Neural progenitor cell (in vitro differentiated cells): ENCODE measurements around the gene PIM3.

DNA sequence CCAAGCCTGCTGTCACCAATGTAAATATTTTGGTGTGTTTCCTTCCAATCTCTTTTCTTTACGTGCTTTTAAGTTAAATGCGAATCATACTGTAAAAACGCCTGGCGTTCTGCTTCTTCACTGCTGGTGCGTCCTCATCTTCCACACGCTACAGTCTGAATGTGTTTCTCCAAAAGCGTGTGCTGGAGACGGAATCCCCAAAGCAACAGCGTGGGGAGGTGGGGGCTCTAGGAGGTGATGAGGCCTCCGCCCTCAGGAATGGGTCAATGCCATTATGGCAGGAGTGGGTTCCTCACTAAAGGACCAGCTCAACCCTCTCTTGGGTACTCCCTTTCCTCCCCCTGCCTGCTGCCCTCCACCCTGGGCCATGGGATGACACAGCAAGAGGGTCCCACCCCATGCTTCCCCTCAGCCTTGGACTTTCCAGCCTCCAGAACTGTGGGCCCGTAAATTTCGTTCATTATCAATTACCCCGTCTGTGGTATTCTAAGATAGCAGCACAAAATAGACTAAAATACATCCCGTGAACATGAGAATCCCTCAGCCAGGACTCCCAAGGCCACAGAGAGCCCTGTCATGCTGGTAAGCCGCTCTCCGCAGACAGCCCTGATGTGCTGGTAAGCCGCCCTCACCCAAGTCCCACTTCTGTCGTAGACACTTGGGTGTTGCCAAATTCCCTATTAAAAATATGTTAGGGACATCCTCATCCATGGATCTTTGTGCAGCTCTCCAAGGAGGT is 220.5 kb downstream of the BRD1 start:
- RAMPAGE, long total RNA, result no peak

- RAMPAGE, long total RNA, result no peak
Observed at GRCh38 chr22:49620321-49621006, 207.2 kb downstream of the BRD1 start.

GRCh38 chr22:49621769-49622220 is 205.9 kb downstream of the BRD1 start:
- RAMPAGE, long total RNA, result no peak

- RAMPAGE, long total RNA, result no peak
Observed at GRCh38 chr22:49657253-49658229, 170.1 kb downstream of the BRD1 start.

DNA sequence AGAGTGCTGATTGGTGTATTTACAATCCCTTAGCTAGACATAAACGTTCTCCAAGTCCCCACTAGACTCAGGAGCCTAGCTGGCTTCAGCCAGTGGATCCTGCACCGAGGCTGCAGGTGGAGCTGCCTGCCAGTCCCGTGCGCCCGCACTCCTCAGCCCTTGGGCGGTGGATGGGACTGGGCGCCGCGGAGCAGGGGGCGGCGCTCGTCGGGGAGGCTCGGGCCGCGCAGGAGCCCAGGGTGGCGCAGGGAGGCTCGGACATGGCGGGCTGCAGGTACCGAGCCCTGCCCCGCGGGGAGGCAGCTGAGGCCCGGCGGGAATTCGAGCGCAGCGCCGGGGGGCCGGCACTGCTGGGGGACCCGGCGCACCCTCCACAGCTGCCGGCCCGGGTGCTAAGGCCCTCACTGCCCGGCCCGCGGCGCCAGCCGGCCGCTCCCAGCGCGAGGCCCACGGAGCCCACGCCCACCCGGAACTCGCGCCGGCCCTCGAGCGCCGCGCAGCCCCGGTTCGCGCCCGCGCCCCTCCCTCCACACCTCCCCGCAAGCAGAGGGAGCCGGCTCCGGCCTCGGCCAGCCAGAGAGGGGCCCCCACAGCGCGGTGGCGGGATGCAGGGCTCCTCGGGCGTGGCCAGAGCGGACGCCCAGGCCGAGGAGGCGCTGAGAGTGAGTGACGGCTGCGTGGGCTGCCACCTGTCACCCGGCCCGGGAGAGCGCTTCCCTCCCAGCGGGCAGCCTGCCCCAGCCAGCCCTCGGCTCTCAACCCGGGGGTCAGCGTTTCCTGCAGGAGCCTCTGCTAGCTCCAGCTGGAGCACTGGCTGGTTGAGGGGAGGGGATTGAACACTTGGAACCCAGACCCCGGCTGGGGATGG is 157.4 kb downstream of the BRD1 start:
- RAMPAGE, long total RNA, result no peak

DNA sequence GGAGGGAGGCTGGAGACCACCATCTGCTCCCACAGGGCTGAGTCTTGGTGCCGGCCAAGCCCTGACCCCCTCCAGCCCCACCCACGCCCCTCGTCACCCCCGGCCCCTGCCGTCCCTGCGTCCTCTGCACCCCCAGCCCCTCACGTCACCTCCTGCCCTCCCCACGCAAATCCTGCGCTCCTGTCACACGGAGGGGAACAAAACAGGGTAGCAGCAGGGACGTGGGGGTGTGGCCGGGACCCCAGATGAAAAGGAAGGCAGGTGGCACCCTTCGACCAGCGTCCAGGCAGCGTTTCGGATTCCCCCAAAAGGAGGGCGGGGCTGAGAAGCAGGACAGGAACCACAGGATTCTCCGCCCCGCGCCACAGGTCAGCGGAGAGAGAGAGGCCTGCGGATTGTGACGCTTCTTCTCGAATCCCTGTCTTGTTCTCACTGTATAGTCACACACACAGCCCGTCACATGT is 156.7 kb downstream of the BRD1 start:
- RAMPAGE, long total RNA, result no peak

- RAMPAGE, long total RNA, result no peak
Observed at GRCh38 chr22:49824714-49825094, 3.0 kb downstream of the BRD1 start.

DNA sequence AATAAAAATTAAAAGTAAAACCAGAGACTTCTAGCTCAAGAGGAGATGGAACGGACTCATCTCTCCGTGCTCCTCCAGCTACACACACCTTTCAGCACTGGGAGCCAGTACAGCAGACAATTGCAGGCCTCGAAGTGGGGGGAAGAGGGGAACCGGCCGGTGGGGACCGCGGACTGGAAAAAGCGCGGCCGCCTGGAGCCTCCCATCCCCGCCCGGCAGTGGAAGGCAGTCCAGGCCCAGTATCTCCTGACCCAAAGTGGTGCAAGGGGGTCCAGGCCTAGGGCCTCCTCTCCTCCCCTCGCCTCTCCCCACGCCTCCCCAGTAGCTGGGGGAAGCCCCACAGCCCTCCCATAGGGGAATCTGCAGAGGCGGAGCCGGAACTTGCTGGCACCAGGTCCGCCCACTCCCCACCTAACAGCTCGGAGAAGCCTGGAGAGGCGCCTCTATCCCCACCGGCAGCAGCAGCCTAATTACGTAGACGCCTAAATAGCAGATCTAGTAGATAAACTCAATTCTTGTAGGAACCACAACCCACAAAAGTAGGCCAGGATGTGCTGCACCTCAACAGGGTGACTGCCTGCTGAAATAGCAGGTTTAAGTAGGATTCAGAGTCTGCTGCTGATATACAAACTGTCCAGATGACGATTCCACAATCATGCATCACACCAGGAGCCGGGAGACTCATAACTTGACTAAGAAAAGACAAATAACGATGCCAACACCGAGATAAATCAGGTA is 11.1 kb upstream of the BRD1 start:
- RAMPAGE, long total RNA, result no peak

DNA sequence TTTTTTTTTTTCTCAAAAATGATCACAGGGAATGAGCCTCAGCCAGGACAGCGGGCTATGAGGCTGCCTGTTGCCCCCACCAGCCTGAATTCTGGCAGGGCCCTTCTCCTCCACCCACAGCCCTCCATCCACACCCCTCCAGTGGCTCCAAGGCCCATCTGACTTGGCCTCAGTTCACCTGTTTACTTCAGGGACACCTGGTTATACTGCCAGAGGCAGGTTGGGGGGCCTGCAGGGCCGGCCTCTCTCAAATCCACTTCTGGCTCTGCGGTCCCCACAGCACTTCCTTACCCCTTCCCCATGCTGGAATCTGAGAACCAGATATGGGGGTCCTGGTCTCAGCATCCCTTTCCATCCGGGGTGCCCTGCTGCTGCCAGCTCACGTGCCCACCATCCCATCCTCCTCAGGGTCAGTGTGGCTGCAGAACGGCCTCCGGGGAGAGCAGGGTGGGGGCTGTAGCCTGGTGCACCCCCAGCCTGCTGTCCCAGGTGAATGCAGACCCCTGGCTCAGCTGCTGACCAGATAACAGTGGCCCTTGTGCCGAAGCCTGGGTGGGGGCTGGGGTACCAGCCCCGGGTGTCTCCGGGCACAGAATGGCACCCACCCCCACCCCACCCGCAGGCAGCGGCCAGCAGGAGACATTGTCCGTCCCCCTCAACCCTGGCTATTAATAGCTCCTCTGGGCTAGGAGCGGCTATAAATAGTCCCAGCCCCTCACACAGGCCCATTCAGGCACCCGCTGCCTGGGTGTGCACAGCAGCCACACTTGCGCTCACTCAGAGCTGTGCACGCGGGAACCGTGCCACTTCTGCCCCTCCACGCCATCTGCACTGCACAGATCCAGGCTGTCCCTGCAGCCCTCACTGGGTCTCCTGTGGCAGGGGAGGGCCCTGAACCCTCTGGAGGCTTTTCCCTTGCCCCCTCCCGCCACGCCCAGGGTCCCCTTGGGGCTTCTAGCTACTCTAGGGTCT is 18.5 kb downstream of the CRELD2 start:
- RAMPAGE, long total RNA, result no peak

GRCh38 chr22:49947751-49948906 is 12.4 kb upstream of the PIM3 start:
- RAMPAGE, long total RNA, result no peak

DNA sequence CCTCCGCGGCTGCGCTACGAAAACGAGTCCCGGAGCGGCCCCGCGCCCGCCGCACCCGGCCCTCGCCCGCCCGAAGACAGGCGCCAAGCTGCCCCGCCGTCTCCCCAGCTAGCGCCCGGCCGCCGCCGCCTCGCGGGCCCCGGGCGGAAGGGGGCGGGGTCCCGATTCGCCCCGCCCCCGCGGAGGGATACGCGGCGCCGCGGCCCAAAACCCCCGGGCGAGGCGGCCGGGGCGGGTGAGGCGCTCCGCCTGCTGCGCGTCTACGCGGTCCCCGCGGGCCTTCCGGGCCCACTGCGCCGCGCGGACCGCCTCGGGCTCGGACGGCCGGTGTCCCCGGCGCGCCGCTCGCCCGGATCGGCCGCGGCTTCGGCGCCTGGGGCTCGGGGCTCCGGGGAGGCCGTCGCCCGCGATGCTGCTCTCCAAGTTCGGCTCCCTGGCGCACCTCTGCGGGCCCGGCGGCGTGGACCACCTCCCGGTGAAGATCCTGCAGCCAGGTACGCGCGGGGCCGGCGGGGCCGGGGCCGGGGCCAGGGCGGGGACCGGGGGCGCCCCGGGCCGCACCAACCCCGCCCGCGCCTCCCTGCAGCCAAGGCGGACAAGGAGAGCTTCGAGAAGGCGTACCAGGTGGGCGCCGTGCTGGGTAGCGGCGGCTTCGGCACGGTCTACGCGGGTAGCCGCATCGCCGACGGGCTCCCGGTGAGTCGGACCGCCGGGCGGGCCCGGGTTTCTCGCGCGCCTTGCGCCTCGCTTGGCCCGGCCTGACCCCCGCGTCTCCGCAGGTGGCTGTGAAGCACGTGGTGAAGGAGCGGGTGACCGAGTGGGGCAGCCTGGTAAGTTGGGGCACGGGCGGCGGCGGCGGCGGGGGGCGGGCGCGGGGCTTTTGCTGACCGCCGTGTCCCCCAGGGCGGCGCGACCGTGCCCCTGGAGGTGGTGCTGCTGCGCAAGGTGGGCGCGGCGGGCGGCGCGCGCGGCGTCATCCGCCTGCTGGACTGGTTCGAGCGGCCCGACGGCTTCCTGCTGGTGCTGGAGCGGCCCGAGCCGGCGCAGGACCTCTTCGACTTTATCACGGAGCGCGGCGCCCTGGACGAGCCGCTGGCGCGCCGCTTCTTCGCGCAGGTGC is at the start of gene PIM3:
PIM3 (plus strand) TSS at position 234 of the 1,120 bp plus-strand sequence.
- RAMPAGE, long total RNA, result no peak

DNA sequence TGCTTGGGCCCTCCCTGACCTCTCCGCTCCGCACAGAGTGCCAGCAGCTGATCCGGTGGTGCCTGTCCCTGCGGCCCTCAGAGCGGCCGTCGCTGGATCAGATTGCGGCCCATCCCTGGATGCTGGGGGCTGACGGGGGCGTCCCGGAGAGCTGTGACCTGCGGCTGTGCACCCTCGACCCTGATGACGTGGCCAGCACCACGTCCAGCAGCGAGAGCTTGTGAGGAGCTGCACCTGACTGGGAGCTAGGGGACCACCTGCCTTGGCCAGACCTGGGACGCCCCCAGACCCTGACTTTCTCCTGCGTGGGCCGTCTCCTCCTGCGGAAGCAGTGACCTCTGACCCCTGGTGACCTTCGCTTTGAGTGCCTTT is 2.3 kb downstream of the PIM3 start:
- RAMPAGE, long total RNA, result no peak

GRCh38 chr22:49966310-49966730 is 5.7 kb downstream of the PIM3 start:
- RAMPAGE, long total RNA, result no peak

DNA sequence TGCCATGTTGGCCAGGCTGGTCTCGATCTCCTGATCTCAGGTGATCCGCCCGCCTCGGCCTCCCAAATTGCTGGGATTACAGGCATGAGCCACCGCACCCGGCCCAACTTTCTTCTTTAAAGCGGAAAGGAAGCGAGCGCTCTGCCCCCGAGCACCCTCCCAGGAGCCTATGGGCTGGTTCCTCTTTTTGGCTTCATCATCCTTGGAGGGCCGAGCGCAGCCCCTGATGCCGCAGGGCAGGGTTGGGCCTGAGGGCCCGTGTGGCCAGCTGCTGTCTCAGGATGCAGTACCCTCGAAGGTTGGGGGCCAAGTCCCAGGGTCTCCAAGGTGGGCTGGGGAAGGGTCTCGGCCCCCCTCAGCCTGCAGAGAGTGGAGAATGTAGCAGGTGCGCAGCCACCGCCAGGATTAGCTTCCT is 2.7 kb downstream of the PANX2 start:
- RAMPAGE, long total RNA, result no peak

DNA sequence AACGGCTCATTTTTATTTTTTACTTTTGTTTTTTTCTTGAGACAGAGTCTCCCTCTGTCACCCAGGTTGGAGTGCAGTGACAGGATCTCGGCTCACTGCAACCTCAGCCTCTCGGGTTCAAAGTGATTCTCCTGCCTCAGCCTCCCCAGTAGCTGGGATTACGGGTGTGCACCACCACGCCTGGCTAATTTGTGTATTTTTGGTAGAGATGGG is 5.9 kb downstream of the TRABD start:
- RAMPAGE, long total RNA, result no peak

- RAMPAGE, long total RNA, result no peak
Observed at GRCh38 chr22:50192880-50193527, 7.3 kb downstream of the TRABD start.

DNA sequence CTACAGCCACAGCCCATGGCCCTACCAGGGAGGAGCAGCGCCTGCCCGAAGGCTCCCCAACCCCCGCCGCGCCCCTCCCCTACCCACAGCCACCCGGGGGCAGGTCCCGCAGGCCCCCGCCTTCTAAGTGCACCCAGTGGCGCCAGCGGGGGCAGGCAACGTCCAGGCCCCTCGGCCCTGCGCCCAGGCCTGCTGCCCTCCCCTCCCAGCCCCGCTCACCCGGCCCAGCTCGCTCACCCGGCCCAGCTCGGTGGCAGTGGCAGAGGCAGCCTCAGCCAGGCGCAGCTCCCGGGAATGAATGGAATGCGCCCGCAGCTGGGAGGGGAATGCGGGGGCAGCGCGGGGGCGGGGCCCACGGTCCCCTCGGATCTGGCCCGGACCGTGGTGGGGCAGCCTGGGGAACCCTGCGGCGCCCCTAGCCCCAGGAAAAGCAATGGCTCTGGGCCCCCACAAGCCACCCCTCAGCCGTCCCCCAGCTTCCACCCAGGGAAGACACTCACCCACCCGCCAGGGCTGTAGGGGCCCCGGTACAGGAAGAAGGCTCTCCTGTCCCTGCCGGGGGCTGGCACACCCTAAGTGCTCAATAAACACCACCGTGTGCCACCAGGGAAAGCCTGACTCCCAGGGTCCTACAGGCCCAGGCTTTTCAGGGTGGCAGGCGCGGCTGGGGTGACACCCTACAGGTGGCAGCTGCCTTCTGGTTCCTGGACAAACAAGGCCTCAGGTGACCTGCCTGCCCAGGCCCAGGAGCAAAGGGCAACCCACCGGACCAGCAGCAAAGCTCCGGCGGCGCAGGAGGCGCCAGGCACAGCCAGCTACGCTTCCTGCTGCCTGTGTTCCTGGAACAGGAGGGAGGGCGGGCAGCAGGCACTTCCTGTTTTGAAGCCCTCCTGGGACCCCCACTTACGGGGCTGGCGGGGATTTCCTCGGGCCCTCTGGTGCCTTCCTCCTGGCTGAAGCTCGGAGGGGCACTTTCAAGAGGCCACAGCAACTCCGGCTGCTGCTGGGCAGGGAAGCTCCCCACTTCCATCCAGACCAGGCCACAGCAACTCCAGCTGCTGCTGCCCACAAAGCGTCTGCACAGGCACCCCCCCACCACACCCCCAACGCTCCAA is 13.8 kb downstream of the PLXNB2 start:
- RAMPAGE, long total RNA, result no peak

GRCh38 chr22:50309167-50309453 is 1.7 kb upstream of the PLXNB2 start:
- RAMPAGE, long total RNA, result no peak

- RAMPAGE, long total RNA, result no peak
Observed at GRCh38 chr22:50377178-50377759, 34.1 kb downstream of the PPP6R2 start.

DNA sequence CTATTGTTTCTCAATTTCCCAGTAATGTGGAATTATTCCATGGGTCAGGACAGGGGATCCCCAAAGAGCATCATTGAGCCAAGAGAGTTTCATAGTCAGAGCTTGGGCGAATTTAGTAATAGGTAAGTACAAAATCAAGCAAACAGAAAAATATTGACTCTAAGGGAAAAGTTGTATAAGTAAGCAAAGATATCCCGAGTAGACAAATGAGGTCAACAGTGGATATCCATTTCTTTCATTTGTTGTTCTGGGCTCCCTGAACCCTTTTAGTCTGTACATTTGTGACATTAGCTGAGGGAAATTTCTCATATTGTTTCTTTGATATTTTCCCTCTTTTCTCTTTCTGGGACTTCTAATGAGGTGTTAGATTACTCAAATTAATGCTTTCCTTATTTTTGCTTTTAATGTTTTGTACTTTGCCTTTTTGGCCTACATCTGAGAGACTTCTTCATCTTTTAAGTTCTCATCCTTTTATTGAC is 57.5 kb downstream of the PPP6R2 start:
- RAMPAGE, long total RNA, result no peak